ENCODE data around the genes MEIS2, FAM98B, BUB1B and KNSTRN.

GRCh38 chr15:37099855-37100923 is at the start of gene MEIS2:
MEIS2 (minus strand) TSS chr15:37100549.
- PRO-cap, 3 experiments = peak in 3 of 3 experiments; most common plus-strand start chr15:37100769 (in 3); most common minus-strand start chr15:37100429 (in 3)
- RAMPAGE, long total RNA = start-site peak on the minus strand at chr15:37100374-37100567, 63 and 23 reads in 2 replicates
- RRBS, 2 experiments = 2% methylated on average over 16 of the region's 75 CpGs

DNA sequence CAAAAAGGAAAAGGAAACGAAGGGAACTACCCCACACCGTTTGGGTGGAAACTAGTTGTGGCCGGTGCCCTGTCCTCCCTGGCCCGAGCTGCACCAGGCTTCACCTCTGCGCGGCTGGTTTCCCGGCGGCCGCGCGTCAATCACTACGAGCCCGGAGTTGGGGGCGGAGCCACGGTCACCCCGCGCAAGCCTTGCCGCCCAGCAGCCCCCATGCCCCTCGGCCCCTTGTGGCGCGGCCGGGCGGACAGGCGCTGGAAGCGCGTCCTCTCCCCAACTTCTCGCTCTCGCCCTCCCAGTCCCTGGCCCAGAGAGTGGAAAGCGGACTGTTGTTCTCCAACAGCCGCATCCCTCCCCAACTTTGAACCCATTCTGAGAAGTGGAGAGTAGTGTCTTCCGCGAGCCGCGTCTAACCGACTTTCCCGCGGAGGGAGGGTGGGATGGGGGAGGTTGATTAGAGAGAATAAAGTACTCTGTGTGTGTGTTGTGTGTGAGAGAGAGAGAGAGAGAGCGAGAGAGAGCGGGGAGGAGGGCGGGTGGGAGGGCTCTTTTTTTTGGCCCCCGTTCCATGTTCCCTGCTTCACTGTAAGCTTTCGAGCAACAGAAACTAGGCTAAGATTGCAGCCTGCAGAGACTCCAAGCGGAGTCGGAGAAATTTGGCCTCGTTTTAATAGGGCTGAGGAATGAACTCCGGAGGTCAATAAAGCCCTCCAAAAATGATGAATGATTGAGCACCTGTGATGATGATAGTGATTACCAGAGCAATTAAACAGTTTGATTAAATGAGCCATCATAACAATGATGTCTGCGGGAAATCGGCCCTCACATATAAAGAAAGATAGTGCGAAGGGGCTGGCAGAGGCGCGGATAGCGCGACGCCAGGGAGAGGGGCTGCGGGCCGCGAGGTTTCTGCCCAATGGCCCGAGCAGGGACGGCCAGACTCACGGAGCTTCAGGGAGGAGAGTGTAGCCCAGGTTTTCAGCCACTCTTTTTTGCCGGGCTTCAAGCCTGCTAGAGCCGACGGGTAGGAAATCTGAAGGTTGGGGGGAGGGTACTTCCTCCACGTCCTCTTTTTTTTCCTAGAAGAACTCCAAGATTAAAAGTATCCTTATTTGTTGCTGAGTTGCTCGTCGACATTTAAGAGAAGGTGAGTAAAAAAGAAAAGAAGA is 1.7 kb upstream of the MEIS2 start:
- PRO-cap, 3 experiments = peak in 2 of 3 experiments; most common plus-strand start position 201 of the sequence (in 1); most common minus-strand start position 116 of the sequence (in 2)
- RAMPAGE, long total RNA = no peak
- RRBS, 2 experiments = 1 to 3% methylated on average over 14 of the region's 66 CpGs

GRCh38 chr15:37104043-37104784 is 3.9 kb upstream of the MEIS2 start:
- PRO-cap, 3 experiments = no peak in any of the 3 experiments
- RAMPAGE, long total RNA = no peak
- RRBS, 2 experiments = no CpG with 5 or more reads among the region's 14 CpGs

- PRO-cap, 3 experiments = no peak in any of the 3 experiments
- RAMPAGE, long total RNA = no peak
- RRBS, 2 experiments = no CpG with 5 or more reads among the region's 3 CpGs
Measured at GRCh38 chr15:37112289-37112619, 11.9 kb upstream of the MEIS2 start.

- PRO-cap, 3 experiments = no peak in any of the 3 experiments
- RAMPAGE, long total RNA = no peak
- RRBS, 2 experiments = no CpG with 5 or more reads among the region's 1 CpG
Measured at GRCh38 chr15:37217422-37218076, 117.2 kb upstream of the MEIS2 start.

GRCh38 chr15:37807391-37807722 is 127.1 kb upstream of the TMCO5A start:
- PRO-cap, 3 experiments = no peak in any of the 3 experiments
- RAMPAGE, long total RNA = no peak
- RRBS, 2 experiments = no CpG with 5 or more reads among the region's 1 CpG

DNA sequence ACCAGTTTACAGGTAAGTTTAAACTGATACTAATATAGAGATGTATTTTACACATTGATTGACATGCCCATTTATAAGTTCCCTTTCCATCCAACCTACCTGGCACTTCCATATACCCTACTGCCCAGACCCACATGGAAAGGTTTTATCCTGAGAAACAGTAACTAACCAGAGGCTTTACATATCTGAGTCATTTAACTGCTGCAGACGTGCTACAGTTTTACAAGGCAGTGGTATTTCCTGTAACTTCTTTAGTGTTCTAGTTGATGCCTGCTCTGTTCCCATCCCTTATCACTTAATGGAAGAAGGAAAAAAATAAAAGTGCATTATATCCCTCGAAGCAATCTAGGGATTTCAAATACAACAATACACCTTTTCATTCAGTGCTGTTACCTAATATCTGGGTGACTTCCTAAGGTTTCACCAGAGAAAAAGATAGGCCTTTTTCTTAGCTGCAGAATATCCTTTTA is 107.1 kb downstream of the TMCO5A start:
- PRO-cap, 3 experiments = no peak in any of the 3 experiments
- RAMPAGE, long total RNA = no peak
- RRBS, 2 experiments = no CpG with 5 or more reads among the region's 2 CpGs

- PRO-cap, 3 experiments = no peak in any of the 3 experiments
- RAMPAGE, long total RNA = no peak
- RRBS, 2 experiments = no CpG with 5 or more reads among the region's 3 CpGs
Measured at GRCh38 chr15:38074102-38074354, 139.6 kb downstream of the TMCO5A start.

DNA sequence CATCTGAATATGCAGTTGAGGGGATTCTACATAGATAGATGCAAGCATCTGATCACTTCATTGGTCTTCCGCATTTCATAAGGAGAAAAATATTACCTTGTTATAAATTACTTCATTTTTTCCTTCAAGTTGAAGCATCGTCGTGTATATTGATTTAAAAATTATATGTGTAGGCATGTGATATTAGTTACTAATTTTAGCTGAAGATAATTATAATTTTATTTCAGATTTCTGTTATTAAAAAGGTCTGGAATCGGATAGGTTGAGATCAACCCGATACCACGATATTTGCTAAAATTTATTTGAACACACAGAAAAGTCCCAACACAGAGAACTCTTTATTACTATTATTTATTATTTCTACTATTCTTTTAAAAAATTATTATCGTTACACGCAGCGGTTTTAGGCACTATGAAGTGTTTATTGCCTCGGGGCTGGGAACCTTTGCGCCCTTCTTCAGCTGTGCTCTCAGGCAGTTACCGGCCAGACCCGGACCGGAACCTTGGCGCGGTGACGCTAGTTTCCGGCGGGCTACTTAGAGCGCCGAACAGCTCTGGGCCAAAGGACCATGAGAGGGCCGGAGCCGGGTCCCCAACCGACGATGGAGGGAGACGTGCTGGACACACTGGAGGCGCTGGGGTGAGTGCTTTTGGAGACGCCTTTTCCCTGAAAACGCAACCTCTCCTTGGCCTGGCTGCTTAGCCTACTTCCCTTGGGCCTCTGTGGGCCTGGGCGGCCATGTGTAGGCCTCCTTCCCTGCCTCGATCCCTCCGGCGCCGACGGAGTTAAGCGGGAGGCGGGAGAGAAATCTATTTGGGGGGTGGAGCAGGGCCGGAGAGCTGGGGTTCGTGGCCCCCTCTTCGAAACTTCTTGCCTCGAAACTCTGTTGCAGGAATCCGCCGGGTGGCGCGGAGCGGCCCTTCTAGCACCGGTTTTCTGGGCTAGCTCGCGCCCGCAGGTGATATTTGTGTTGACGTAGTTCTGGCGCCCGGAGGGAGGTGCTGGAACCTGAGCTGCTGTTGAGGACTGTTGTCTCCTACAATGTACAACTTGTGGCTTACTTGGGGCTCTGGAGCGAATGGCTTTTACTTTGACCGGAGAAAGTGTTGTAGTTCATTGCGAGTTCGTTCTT is at the start of gene FAM98B:
Gene FAM98B, plus strand, starts transcription at position 535 of the 1,133 bp plus-strand sequence.
- PRO-cap, 3 experiments = peak in 3 of 3 experiments; most common plus-strand start position 562 of the sequence (in 2); most common minus-strand start position 939 of the sequence (in 2)
- RAMPAGE, long total RNA = no peak
- RRBS, 2 experiments = 2% methylated on average over 26 of the region's 57 CpGs

GRCh38 chr15:39488345-39489108 is 92.4 kb upstream of the THBS1 start:
- PRO-cap, 3 experiments = no peak in any of the 3 experiments
- RAMPAGE, long total RNA = no peak
- RRBS, 2 experiments = no CpG with 5 or more reads among the region's 3 CpGs

- PRO-cap, 3 experiments = no peak in any of the 3 experiments
- RAMPAGE, long total RNA = no peak
- RRBS, 2 experiments = no CpG with 5 or more reads among the region's 1 CpG
Measured at GRCh38 chr15:39584767-39585145, 3.9 kb downstream of the THBS1 start.

DNA sequence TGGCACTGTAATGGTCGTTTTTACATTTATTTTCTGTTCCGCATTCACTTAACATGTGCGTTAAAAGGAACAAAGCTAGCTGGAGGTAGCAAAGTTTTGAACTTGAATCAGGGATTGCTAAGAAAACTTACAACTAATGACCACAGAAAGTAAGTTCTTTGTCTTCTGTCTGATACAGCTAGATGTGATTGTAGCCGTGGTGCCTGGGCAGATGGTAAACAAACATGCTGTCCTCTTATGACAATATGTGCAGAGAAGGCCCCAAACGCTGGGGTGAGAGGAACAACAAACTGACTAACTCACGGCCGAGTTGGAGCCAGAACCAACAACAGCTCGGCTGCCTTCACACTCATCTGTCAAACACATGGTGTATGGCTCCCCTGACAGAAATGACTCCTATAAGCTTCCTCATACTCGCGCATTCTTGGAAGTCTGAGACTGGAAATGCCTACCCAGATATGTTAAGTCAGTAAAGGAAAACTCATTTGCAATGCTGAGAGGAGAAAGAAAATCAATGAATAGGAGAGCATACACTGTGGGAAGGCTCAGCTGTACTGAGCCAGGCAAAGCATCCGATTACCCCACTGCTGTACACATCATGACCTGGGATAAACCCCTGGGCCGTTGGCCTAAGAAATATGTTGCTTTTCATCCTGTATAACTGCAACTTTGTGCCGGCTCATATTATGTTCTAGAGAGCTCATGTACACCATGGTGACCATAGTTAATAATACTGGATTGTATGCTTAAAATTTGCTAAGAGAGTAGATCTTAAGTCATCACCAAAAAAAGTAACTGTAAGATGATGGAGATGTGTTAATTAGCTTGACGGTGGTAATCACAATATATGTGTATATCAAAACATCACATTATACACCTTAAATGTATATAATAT is 5.7 kb downstream of the THBS1 start:
- PRO-cap, 3 experiments = no peak in any of the 3 experiments
- RAMPAGE, long total RNA = no peak
- RRBS, 2 experiments = no CpG with 5 or more reads among the region's 14 CpGs

- PRO-cap, 3 experiments = no peak in any of the 3 experiments
- RAMPAGE, long total RNA = no peak
- RRBS, 2 experiments = no CpG with 5 or more reads among the region's 2 CpGs
Measured at GRCh38 chr15:39735418-39735753, 47.3 kb downstream of the FSIP1 start.

- PRO-cap, 3 experiments = no peak in any of the 3 experiments
- RAMPAGE, long total RNA = no peak
- RRBS, 2 experiments = no CpG with 5 or more reads among the region's 56 CpGs
Measured at GRCh38 chr15:40160615-40161766, at the start of gene BUB1B. BUB1B (plus strand) TSS chr15:40161069.

DNA sequence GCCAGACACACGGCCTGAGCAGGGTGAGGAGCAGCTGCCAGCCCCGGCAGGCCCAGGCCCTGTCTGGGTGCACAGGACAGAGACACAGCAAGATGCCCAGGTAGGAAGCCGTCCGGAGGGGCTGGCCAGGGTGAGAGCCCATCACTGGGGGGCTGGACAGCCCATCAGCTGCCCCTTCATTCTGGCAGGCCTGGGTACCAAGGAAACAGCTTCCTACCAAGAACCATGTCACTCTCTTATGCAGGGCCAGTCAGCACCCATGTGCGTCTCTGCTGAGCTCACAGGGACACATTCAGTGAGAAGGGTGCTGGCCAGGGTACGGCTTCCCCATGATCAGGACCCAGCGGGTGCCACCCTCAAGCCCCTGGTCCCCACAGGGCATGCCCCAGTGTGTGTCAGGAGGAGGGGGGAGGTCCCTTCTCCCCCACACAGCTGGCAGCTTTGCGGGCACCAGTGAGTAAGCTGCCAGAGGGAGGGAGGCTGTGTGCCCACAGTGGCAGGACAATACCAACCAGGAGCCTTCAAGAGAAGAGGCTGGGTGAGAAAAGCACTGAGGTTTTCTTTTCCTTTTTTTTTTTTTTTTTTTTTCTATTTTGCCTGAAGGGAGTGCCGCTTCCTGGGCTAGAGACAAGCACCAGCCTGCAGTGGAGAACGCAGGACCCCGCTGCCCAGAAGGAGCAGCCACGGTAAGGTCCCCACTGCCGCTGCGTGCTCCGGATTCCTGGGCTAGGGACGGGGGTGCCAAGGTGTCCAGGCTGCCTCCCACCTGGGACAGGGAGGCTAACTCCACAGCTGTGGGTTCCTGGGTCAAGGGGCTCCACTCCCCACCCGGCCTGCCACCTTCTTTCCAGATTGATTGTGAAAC is 1.4 kb downstream of the PAK6 start:
- PRO-cap, 3 experiments = no peak in any of the 3 experiments
- RAMPAGE, long total RNA = no peak
- RRBS, 2 experiments = 78 to 86% methylated on average over 6 of the region's 17 CpGs

DNA sequence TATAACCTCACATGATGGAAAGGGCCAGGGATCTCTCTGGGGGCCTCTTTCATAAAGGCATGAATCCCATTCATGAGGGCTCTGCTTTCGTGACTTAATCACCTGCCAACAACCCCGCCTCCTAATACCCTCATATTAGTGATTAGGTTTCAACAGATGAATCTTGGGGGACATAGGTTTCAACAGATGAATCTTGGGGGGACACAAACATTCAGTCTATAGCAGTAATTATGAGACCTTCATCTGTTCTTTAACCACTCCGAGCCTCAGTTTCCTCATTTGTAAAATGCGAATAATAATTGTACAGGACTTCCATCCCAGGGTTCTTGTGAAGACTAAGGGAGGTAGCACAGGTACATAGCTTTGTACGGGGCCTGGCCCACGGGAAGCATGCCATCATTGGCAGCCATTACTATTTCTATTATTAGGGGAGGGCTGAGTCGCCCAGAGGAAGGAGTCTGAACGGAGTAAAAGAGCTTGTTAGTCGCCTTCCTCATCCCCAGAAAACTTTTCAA is 10.3 kb downstream of the PAK6 start:
- PRO-cap, 3 experiments = no peak in any of the 3 experiments
- RAMPAGE, long total RNA = no peak
- RRBS, 2 experiments = no CpG with 5 or more reads among the region's 9 CpGs

GRCh38 chr15:40282065-40282506 is 778 bp downstream of the ANKRD63 start:
- PRO-cap, 3 experiments = no peak in any of the 3 experiments
- RAMPAGE, long total RNA = no peak
- RRBS, 2 experiments = no CpG with 5 or more reads among the region's 60 CpGs

GRCh38 chr15:40325617-40326778 is 2.5 kb downstream of the INAFM2 start:
- PRO-cap, 3 experiments = no peak in any of the 3 experiments
- RAMPAGE, long total RNA = no peak
- RRBS, 2 experiments = no CpG with 5 or more reads among the region's 5 CpGs

DNA sequence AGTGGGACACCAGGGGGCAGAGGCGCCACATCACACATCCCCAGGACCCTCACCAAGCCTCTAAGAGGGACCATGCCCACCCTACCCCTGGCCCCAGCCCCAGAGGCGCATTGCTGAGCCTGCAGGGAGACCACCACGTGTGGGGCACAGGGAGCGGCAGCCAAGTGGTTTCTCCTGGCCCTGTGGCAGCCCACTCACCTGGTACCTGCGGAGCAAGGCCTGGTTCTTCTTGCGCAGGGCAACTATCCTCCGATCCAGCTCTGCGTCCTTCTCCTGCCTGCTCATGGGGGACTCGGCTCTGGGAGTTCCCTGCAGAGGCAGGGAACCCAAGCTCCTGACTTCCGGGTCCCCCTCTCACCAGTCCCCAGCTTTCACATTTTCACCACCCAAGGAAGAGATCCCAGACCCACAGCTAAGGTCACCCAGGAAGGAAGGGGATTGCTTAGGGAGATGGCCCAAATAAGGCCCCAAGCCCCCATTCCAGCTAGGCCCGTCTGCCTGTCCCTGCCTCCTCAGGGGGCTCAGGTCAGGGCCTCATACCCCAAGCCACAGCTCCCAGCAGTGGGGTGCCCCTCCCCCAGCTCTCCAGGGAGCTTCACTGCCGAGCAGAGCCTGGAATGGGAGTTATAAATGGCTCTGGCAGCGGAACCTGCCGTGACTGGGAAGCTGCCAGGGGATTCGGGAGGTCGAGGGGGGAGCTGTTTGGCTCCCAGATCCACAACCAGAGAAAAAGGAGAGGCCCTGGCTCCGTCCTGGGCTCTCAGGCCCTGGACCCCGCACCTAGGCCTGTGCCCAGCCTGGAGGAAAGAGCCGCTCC is 824 bp downstream of the CCDC9B start:
- PRO-cap, 3 experiments = peak in 2 of 3 experiments; most common plus-strand start position 712 of the sequence (in 1); most common minus-strand start position 600 of the sequence (in 2)
- RAMPAGE, long total RNA = no peak
- RRBS, 2 experiments = no CpG with 5 or more reads among the region's 19 CpGs

- PRO-cap, 3 experiments = peak in 2 of 3 experiments; most common plus-strand start chr15:40383000 (in 2)
- RAMPAGE, long total RNA = start-site peak on the plus strand at chr15:40382944-40383006, 144 and 164 reads in 2 replicates
- RRBS, 2 experiments = under 1 to 2% methylated on average over 11 of the region's 63 CpGs
Measured at GRCh38 chr15:40382564-40383781, at the start of gene KNSTRN. KNSTRN (plus strand) TSS chr15:40382721.